Placental epithelial cell (primary cell): ENCODE measurements around a stretch of chr5.

GRCh38 chr5:150643160-150643657 lies 2.7 kb downstream of the SYNPO start:
- CAGE, long polyA plus RNA = no peak

DNA sequence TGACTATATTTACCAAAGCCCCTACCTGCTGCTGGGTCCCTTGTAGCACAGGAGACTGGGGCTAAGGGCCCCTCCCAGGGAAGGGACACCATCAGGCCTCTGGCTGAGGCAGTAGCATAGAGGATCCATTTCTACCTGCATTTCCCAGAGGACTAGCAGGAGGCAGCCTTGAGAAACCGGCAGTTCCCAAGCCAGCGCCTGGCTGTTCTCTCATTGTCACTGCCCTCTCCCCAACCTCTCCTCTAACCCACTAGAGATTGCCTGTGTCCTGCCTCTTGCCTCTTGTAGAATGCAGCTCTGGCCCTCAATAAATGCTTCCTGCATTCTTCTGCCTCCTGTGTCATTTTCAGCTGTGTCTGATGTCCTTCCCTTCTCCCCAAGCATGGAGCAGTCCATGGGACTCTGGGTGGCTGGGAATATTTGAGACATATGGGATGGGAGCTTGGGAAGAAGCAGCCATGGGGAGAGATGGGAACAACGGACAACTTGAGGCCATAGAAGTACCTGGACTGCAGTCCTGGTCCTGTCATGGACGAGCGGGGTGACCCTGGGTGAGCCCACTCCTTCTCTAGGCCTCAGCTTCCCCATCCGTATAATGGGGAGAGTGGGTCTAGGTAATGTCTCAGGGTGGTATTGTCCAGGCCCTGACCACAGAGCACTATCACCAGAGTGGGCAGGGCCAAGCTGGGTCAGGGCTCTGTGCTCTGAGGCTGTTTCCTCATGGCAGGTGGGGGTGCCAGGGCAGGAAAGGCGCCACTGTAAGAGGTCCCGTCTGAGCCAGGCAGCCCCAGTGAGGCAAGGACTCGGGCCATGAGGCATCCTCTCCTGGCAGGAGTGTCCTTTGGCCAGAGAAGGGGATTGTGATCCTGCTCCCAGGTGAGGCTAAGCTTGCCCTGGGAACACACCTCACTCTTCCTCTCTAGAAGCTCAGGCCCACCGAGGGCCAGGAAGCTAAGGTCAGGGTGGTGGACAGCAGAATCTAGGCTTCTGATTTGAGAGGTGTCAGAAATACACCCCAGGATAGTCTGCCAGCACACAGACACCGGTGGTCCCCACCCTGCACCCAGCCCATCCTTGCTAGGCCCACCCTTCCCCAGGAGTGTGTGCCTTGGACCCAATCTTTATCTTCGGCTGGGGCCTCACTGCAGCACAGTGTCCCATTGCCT lies 1.8 kb upstream of the MYOZ3 start:
- CAGE, long polyA plus RNA = no peak

GRCh38 chr5:150700271-150700901 lies 476 bp downstream of the RBM22 start:
- CAGE, long polyA plus RNA = no peak

DNA sequence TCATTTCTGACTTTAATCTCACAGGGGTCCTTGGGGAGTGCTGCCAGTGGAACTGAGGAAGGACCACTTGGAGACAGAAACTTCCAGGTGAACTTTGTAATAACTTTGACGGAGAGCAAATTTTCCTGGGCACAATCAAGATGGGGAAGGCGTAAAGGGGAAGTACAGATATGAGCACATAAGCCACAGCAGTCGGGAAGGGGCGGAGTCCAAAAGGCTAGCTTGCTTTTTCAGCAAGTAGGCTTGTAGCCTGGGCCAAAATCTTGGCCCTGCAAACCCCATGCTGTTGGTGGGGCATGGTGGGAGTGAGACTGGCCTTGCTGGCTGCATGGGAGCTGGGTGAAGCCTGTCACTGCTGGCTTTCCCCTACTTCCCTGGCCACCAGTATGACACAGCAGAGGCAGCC lies 24.3 kb downstream of the DCTN4 start:
- CAGE, long polyA plus RNA = no peak

- CAGE, long polyA plus RNA = no peak
Observed at GRCh38 chr5:150779850-150780719, 1.5 kb downstream of the SMIM3 start.

- CAGE, long polyA plus RNA = no peak
Observed at GRCh38 chr5:150782663-150783222, 4.2 kb downstream of the SMIM3 start.

GRCh38 chr5:150946683-150947013 lies 41.9 kb upstream of the ZNF300 start:
- CAGE, long polyA plus RNA = no peak

DNA sequence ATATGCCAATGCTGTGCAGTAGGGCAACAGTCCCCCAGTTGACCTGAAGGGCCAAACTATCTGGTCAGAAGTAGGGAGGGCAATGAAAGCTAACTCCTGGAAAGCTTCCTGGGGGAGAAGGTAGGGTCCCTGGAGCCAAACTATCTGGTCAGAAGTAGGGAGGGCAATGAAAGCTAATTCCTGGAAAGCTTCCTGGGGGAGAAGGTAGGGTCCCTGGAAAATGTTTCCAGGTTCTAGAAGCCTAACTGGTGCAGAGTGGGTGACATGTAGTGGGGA lies 48.4 kb upstream of the ZNF300 start:
- CAGE, long polyA plus RNA = no peak

DNA sequence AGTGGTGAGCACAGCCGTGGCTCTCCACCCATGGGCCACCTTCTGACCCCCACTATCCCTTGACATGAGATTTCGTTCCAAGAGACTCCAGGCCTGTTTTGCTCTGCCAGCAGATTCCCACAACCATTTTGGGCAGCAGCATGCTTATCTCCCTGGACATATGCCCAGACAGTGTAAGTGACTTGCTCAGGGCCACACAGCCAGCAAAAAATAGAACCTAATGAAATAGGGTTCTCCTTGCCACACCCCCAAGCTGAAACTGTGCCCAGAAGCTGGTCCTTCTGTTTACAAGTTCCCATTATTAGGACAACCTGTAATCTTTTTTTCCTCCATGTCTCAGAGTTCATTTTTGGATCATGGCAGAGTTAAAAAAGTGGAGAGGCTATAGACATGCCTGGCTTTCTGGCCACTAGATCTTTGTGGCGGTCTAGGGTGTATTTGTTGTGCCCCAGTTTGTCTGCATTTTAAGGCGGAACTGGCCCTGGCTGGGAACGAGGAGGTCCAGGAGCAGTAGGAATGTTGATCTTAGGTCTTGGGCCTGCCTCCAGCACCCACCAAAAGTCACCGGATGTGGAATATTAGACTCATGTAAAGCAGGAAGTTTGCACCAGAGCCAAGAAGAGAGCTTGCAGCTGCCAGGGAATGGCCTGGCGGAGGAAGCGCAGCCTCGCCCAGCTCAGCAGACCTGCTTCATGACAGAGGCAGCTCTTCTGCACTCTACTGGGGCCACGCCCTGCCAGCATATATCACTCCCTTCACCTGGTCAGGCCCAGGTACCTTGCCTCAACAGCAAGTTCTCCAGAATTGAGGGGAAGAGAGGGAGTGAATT lies 3.1 kb downstream of the GPX3 start:
- CAGE, long polyA plus RNA = no peak

- CAGE, long polyA plus RNA = no peak
Observed at GRCh38 chr5:151024958-151025753, 4.8 kb downstream of the GPX3 start.

GRCh38 chr5:151056519-151057303 lies 24.1 kb downstream of the TNIP1 start:
- CAGE, long polyA plus RNA = no peak

- CAGE, long polyA plus RNA = no peak
Observed at GRCh38 chr5:151104488-151105458, 23.9 kb upstream of the TNIP1 start.

DNA sequence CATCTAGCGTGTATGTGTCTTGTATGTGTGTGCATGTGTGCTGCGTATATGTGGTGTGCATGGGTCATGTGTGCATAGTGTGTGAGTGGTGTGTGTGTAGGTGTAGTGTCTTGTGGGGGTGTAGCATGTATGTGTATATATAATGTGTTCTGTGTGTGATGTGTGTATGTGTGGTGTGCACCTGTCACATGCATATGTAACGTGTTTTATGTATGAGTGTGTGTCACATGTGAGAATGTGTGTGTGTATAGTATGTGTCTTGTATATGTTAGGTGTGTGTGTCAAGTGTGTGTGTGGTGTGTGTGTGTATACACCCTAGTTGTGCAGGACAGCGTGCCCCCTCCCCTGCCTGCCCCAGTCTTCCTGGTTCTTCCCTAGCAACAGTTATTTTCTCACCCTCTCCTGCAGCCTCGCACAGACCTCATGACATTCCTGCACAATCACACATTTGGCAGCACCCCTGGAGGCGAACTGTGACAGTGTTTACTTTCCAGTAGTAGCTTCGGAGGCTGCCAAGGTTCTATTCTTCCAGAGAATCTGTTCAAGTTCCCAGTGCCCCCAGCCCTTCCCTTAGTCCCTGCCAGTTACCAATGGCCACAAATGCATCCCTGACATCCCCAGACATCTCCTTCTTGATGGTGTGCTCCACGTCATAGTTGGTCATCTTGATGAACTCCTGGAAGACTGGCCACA lies 27.2 kb upstream of the TNIP1 start:
- CAGE, long polyA plus RNA = no peak

GRCh38 chr5:151213633-151214596 lies 10.0 kb downstream of the CCDC69 start:
- CAGE, long polyA plus RNA = no peak

- CAGE, long polyA plus RNA = no peak
Observed at GRCh38 chr5:151253590-151254132, 676 bp downstream of the GM2A start.

- CAGE, long polyA plus RNA = no peak
Observed at GRCh38 chr5:151447979-151448859, 816 bp downstream of the SLC36A1 start.

DNA sequence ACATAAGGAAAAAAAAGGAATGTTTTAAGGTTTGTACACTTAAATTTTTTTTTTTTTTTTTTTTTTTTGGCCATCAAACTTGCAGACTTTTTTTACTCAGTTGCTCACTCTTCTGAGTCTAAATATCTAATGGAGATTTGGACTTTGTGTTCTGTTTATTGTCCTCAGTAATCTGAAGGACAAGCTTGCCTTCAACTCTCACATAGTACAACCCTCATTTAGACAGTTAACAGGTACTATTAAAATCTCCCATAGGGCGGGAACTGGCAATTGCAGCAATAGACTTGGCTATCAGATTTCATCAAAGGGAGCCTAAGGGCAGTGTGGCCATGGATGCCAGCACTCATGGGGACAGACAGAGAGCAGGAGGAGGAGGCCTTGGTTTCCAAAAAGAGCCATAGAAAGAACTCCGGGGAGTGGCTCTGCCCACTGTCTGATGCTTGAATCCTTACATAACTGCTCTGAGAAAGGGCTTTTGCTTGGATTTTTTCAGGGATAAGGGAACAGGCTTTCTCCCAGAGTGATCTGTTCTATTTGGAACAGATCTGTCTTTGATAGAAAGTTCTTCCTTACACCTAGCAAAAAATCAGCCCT lies 6.7 kb downstream of the SLC36A1 start:
- CAGE, long polyA plus RNA = no peak

- CAGE, long polyA plus RNA = no peak
Observed at GRCh38 chr5:151483106-151483793, 35.8 kb downstream of the SLC36A1 start.

DNA sequence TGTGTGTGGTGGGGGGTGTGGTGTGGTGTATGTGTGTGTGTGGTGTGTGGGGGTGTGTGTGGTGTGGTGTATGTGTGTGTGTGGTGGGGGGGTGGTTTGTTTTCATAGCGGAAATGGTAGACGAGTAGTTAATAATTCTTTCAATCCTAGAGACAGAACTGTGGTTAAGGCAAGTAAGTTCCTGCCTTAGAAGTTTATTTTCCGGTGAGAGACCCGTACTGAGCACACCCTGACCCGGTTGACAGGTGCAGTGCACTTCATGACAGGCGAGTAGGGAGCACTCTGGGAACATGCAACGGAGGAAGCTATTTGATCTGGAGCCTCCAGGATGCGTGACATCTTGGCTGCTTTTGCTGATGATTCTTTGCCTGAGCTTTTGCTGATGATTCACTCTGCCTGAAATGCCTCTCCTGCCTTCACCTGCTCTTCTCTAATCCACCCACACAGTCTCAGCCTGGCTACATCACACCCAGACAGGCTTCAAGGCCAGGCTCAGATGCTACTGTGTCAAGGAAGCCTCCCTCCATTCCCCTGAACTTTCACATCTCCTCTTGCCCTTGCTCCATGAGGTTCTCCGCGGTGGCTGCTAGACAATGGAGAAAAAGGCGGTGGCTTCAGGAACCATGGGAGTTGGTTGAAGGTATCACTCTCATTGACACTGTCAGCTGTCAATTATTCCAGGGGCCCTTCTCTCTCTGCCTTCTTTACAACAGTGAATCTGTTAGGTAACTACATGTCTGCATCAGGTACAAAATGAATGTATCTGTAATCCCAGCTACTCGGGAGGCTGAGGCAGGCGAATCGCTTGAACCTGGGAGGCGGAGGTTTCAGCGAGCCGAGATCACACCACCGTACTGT lies 22.0 kb upstream of the FAT2 start:
- CAGE, long polyA plus RNA = no peak

- CAGE, long polyA plus RNA = no peak
Observed at GRCh38 chr5:151678016-151678668, 8.6 kb downstream of the SPARC start.